Hematopoietic multipotent progenitor cell (in vitro differentiated cells): ENCODE results near the genes H2AC11, PRSS16, H2BC14, H4C13, H3C12 and OR2B6.

DNA sequence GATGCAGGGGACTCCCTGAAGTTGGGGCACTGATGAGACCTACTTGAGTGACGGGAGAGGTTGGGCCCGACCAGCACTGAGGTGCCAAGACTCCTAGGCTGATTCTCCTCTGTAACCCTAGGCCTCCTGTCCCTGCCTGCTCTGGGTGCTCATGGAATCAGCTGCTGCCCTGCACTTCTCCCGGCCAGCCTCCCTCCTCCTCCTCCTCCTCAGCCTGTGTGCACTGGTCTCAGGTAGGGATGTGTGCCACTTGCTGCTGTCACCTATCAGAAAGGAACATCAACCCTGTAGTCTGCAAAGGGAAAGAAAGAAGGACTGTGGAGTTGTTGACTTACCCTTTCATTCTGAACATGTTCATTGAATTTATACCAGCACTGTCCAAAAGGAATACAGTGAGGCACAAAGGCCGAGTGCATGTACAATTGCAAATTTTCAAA, 749 bp downstream of the BTN2A1 start:
- CAGE, long polyA plus RNA, result no peak

DNA sequence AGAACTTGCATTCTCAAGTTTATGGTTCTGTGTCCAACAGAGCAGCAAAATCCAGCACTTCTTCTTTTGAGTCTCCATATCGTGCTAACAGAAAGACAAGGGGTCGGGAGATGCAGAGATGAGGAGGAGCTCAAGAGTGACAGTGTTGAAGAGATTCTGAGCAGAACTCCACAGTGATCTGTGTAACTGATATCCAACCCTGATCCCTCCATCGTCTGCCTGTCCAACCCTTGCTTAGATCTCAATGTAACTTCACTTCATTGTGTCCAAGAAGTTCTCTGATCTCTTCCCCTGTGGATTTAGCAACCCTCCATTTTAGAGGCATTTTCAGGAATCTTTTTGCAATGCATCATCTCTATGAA, 21.1 kb upstream of the BTN1A1 start:
- CAGE, long polyA plus RNA, result no peak

- CAGE, long polyA plus RNA, result no peak
Measured at GRCh38 chr6:26522489-26522752, 15.7 kb upstream of the HMGN4 start.

- CAGE, long polyA plus RNA, result no peak
Measured at GRCh38 chr6:26523545-26524140, 14.5 kb upstream of the HMGN4 start.

- CAGE, long polyA plus RNA, result no peak
Measured at GRCh38 chr6:26555686-26555885, 17.4 kb downstream of the HMGN4 start.

DNA sequence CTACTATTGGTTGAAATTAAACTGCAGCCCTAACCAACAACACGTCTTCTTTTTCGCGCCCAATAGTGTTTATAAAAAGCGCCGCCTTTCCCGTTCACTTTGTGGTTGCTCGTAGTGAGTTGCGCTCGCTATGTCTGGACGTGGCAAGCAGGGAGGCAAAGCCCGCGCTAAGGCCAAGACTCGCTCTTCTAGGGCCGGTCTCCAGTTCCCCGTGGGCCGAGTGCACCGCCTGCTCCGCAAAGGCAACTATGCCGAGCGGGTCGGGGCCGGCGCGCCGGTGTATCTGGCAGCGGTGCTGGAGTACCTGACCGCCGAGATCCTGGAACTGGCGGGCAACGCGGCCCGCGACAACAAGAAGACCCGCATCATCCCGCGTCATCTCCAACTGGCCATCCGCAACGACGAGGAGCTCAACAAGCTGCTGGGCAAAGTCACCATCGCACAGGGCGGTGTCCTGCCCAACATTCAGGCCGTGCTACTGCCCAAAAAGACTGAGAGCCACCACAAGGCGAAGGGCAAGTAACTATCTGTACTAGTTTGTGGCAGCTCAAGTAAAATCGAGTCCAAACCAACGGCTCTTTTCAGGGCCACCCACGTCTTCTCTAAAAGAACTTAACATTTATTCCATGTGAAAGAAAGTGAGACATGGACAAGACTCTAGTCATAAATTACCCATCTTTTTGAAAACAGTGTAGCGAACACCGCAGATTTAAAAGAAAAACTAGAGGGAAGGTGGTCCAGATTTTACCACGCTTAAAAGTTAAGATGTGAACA, at the start of gene H2AC11:
TSS of gene H2AC11 (plus strand) at position 102 of the 774 bp plus-strand sequence.
- CAGE, long polyA plus RNA, result start-site peak on the plus strand centred at position 85 of the sequence, 40 bp wide, 69 reads

GRCh38 chr6:27238394-27239305, 8.9 kb upstream of the PRSS16 start:
- CAGE, long polyA plus RNA, result no peak

- CAGE, long polyA plus RNA, result no peak
Measured at GRCh38 chr6:27247266-27247941, at the start of gene PRSS16. Gene PRSS16, plus strand, starts transcription at chr6:27247701.

GRCh38 chr6:27287948-27288898, 23.9 kb downstream of the POM121L2 start:
- CAGE, long polyA plus RNA, result no peak

- CAGE, long polyA plus RNA, result no peak
Measured at GRCh38 chr6:27297679-27298120, 14.4 kb downstream of the POM121L2 start.

- CAGE, long polyA plus RNA, result no peak
Measured at GRCh38 chr6:27298121-27298602, 13.9 kb downstream of the POM121L2 start.

DNA sequence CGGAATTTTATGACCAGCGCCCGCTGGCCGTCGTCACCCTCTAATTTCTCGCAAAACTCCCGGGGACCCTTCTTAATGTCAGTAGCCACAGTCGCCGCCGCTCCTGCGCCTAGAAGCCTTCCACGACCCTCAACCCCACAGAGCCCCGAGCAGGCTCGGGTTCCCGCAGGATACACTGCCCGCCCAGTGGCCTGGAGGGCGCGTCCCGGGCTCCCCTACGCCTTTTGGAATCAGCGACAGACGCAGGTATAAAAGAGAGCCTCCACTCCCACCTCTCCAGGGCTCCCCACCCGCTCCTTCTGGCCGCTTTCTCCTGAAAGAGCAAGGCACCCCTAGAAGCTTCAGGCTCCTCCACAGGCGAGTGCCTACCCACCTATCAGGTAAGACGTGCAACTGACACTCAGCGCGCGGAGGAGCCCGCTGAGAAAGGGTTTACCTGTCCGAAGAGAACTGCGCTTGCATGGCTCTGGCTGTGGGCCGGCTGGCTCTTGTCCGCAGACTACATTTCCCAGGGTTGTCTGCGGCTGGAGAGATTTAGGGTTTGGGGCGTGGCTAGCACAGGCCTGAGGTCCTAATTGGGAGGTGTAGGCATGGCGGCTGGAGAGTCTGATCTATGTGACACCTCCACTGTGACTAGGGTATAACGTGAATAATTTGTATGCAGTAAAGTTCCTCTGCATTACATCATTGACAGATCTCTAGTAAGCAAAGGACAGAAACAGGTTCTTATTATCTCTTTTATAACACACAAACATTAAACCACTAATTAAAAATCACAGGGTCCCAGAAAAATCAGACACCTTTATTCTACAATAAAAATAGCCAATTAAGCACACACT, 13.6 kb upstream of the ZNF391 start:
- CAGE, long polyA plus RNA, result start-site peak on the minus strand centred at position 491 of the sequence, 7 bp wide, 44 reads

DNA sequence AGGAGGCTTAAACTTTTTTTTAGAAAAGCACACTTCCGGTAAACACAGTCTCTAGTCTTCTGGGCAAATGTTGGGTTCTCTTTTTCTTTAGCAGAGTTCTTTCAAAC, 6.7 kb upstream of the ZNF184 start:
- CAGE, long polyA plus RNA, result no peak

DNA sequence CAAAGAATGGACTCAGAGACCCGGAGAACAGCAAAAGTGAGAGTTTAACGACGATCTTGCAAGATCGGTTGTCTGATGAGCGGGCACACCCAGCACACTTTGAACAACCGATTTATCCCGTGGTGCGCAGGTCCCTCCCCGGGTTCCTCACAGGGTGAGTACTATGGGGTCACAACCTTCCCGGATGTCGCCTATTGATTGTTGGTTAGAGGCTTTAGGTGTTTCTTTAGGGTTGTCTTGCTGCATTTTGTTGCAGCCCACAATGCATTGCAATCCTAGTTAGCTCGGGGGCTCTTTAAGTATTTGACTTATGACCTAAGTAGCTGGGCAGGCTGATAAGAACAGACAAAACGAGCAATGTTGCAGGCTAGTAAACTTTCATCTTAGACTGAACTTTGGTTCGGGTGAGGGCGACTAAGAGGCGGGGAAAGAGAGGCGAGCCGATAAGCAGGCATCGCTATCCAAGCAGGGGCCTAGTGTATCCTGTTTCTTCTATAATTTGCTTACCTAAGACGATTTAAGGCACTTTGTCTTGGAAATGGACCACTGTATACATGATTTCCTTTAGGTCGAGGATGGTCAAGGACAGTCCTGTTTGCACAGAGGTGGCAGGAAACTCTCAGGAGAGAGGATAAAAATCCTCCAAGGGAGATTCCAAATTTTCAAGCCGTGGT, 14.8 kb downstream of the H2BC13 start:
- CAGE, long polyA plus RNA, result no peak

- CAGE, long polyA plus RNA, result start-site peak on the plus strand at chr6:27815018-27815024, 121 reads
Measured at GRCh38 chr6:27814896-27815818, at the start of gene H2BC14. Gene H2BC14, plus strand, starts transcription at chr6:27815022.

DNA sequence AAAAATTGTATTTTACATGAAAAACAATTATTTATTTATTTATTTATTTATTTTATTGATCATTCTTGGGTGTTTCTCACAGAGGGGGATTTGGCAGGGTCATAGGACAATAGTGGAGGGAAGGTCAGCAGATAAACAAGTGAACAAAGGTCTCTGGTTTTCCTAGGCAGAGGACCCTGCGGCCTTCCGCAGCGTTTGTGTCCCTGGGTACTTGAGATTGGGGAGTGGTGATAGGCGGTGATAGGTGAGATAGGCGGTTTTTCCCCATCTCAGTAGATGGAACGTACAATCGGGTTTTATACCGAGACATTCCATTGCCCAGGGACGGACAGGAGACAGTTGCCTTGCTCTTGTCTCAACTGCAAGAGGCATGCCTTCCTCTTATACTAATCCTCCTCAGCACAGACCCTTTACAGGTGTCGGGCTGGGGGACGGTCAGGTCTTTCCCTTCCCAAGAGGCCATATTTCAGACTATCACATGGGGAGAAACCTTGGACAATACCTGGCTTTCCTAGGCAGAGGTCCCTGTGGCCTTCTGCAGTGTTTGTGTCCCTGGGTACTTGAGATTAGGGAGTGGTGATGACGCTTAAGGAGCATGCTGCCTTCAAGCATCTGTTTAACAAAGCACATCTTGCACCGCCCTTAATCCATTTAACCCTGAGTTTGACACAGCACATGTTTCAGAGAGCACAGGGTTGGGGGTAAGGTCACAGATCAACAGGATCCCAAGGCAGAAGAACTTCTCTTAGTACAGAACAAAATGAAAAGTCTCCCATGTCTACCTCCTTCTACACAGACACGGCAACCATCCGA, 2.1 kb downstream of the H4C11 start:
- CAGE, long polyA plus RNA, result no peak

DNA sequence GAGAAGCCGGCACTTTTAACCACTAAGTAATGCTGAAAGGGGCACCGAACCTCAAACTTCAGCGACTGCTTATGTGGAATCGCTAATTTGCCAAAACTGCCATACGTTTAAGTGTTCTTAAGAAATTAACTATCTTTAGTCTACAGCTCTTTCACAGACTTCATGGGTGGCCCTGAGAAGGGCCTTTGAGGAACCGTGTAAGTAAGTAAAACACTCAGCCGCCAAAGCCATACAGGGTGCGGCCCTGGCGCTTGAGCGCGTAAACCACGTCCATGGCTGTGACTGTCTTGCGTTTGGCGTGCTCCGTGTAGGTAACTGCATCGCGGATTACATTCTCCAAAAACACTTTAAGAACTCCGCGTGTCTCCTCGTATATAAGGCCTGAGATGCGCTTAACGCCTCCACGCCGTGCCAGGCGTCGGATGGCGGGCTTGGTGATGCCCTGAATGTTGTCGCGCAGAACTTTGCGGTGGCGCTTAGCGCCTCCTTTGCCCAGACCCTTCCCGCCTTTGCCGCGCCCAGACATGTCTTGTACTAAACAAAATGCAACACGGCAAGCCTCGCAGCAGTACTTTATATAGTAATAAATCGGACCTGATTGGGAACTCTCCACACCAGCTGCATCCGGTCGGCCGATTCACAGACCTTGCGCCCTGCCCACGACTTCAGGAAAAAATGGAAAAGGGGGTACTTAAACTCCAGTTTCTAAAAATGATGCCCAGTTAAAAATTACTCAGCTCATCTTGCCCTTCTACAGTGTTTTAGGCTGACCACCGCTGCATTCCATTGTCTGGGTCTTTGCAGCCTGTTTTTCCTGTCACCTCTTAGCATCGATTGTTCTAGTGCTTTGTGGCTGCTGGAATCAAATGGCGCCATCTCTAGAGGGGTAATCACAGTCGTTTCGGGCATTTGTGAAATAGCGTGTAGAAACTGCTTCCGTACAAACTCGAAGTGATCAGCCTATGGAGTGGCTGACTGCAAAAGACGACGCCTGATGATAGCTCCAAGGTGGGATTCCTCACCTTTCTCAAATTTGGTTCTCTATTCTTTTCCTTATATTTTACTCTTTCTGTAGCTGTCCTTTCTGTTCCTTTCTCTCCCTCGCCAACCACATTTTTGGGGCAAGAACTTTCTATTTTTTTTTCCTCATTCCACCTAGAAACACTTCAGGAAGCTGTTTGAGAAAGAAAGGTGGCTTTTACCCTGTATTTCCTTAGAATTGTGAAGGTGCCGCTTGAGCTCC, at the start of gene H4C13:
TSS of gene H4C13 (minus strand) at position 550 of the 1,243 bp plus-strand sequence.
- CAGE, long polyA plus RNA, result no peak

GRCh38 chr6:27890319-27891441, at the start of gene H3C12:
Gene H3C12, minus strand, starts transcription at chr6:27890826.
- CAGE, long polyA plus RNA, result no peak

- CAGE, long polyA plus RNA, result no peak
Measured at GRCh38 chr6:27956943-27958073, at the start of gene OR2B6. Gene OR2B6, plus strand, starts transcription at chr6:27957241.

GRCh38 chr6:28080663-28081852, 690 bp downstream of the ZNF165 start:
- CAGE, long polyA plus RNA, result no peak